ENCODE measurements around a stretch of chr15.

DNA sequence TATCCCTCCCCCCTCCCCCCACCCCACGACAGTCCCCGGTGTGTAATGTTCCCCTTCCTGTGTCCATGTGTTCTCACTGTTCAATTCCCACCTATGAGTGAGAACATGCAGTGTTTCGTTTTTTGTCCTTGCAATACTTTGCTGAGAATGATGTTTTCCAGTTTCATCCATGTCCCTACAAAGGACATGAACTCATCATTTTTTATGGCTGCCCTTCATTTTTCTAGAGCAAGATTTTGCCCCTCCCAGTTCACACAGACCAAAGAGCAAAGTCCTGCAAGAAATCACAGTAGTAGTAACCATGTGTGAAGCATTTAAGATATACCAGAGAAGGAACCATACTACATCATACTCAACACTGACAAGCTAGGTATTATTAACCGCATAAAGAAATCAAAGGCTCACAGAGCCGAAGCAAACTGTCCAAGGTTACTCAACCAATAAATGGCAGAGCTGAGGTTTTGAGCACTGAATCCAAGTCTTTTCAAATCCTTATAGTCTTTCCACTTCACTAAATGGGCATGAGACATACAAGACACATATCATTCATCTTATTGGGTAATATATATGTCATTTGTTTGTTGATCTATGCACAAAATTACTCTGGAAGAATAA is 36.0 kb downstream of the PTPN9 start:
- RRBS = no CpG with 5 or more reads among the region's 5 CpGs

DNA sequence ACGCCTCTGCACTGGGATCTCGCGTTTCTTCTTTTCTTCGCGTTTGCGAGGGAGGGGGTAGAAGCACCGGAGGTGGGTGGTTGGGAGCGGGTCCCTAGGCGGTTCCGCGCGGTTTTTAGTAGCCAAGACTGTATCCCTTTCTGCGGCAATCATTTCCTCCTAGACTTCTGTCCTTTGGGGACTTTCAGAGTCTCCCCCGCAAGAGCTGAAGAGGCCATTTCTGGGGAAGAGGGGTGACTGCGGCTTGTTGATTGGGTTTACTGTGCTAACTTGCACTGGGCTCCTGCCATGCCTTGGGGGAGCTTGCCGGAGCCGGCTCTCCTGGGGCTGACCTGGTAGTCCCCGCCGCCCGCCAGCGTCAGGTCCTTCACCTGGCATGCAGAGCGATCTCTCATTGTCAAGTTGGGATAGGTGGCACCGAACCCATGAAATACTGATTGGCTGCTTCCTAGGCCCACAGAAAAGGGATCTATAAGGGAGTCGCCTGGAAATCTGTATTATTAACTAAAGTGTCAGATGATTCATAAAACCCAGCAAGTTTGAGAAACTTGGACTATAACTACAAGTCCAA is 392 bp upstream of the IMP3 start:
- RRBS = no CpG with 5 or more reads among the region's 24 CpGs

DNA sequence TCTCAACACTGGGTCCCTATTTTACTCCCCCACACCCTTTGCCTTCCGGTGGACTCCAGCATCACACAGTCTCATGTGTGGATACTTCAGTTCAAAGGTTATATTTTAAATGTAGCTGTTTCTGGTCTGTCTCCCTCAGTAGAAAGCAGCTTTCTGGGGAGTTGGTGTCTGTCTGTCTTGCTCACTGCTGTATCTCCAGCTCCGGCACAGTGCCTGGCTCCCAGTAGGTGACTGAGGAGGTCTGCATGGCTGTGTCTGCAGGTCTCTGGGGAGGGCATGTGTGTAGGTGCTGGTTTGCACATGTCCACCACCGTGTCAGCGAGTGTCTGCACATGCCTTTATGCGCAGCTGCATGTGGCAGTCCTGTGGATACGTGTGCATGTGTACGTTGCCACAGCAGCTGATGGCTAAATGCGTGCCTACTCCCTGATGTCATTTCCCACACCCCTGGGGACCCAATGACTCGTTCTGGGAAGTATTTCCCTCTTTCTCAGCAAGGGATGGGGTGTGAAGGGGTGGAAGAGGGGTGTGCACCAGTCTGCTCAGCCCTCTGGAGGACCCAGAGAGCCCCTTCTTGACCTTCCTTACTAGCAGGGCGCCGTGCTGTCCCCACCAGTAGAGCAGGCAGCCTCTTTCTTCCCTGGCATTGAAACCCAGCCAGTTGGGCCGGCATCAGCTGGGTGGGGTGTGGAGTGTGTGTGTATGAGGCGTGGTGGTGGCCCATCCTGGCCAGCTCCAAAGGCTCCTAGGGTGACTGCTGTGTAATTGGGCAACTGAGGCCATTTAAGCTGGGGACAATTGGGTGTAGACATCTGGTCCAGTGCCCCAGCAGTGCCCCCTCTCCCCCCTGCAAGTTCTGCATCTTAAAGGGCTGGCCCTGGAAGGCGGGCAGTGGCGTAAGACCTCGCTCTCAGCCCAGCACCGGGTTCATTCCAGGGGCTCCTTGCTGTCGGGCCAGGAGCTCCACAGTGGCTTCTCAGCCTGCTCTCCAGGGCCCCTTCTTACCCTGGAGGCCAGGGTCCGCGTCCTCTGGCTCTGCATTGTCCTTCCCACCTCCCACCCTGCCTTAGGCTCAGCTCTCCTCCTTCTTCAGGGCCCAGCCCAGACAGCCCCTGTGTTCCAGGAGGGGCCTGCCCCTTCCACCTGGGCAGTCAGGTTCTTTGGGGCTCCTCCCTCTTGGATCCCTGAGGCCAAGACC is 19.2 kb downstream of the SNX33 start:
- RRBS = no CpG with 5 or more reads among the region's 20 CpGs

- RRBS = no CpG with 5 or more reads among the region's 11 CpGs
These were observed 24.2 kb downstream of the SNX33 start for GRCh38 chr15:75671688-75672600.

DNA sequence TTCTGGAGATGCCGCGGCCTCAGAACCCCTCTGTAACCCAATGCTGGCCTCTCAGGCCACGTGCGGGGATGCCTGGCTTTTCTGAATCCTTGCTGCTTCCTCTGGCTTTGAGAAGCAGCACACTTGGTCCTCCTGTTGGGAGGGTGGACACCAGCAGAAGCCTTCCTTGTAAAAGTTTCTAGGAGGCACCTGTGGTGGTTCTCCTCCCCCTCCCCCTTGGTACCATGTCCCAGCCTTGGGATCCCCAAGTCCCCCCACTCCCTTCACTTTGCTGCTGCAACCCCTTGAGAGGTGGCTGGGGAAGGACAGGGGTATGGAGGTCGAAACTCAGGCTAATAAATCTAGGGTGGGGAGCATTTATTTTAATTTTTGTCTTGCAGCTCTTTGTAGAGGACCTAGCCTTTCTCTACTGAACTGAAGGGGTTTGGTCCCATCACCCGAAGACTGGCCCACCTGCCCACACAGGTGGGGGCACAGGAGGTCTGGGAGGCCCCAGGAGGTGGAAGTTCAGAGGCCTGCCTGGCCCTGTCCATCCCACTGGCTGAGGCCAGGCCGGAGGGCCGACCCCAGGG is 26.4 kb downstream of the SNX33 start:
- RRBS = no CpG with 5 or more reads among the region's 8 CpGs

- RRBS = 79% methylated on average over 5 of the region's 12 CpGs
These were observed 15.7 kb downstream of the CSPG4 start for GRCh38 chr15:75696783-75697424.

DNA sequence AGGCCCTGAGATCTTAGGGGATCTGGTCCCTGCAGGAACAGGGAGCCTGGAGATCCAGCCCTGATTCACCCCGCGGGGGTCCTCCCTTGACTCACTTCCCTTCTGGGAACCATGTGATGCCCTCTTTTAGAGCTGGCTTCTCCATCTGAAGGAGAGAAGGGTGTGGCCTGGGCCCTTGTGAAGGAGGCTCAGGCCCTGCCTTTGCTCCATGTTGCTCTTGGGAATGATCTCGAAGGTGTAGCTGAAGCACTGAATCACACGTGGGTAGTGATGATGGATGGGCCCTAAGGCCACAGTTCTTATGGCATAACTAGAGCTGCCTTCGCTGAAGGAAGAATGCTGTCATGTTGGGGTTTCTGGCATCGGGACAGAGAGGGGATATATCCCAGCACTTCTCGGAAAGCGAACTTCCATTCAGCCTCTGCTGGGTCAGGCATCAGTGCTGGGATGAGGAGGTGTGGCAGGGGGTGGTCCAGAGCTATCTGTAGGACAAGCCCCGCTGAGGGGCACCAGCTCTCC is 1.1 kb downstream of the CSPG4 start:
- RRBS = no CpG with 5 or more reads among the region's 9 CpGs

- RRBS = no CpG with 5 or more reads among the region's 2 CpGs
These were observed 16.5 kb downstream of the UBE2Q2 start for GRCh38 chr15:75859724-75860078.

GRCh38 chr15:76177709-76178233 is 118.0 kb downstream of the TMEM266 start:
- RRBS = no CpG with 5 or more reads among the region's 13 CpGs

DNA sequence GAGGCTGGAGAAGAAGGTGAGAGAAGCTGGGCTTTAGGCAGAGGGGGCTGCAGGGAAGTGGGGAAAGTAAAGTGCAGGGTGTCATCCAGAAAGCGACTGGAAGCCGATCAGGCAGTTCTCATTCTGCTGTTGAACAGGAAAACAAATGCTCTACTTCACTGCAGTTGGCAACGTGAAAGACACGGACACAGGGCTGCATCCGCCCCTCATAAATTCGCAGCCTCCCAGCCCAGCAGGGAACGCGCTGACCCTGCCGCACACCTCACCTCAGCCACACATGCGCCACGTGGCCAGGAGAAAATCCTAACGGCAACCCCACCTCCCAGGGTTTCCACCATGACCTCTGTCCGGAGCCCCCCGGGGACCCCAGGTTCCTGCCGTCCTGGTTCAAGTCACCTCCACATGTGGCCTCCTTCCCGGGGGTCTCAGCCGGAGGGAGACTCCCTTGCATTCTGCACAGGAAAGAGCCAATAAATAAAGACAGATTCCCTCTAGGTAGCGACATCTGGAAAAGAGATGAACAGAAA is 118.6 kb downstream of the TMEM266 start:
- RRBS = 22% methylated on average over 3 of the region's 18 CpGs

DNA sequence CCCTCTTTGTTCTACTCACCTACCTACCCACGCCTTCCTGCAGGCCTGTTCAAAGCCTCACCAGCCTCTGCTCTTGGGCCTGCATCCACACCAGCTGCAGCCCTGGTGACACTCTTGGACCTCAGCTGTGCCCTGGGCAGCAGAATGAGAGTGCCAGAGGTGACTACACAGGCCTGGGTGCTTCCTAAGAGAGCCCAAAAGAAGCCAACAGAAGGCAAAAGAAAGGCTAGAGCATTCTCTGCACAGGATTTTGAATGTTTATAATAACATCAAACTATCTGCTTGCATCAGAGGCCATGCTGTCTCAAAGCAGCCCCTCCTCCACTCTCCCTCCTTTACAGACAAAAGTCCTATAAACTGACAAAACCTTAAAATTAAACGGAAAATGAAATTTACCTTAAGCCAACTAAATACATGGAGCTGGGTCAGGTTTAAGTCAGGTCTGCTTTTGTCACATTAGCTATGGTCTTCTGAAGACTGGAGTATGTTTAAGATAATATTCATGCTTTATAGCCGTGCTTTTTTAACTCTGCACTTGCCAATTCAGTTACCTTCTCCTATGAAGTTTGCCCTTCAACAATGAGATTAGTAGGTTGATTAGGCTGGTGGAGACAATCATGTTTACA is 95.6 kb downstream of the ETFA start:
- RRBS = no CpG with 5 or more reads among the region's 3 CpGs

- RRBS = 3% methylated on average over 7 of the region's 69 CpGs
These were observed 3.9 kb downstream of the ISL2 start for GRCh38 chr15:76340203-76341091.

DNA sequence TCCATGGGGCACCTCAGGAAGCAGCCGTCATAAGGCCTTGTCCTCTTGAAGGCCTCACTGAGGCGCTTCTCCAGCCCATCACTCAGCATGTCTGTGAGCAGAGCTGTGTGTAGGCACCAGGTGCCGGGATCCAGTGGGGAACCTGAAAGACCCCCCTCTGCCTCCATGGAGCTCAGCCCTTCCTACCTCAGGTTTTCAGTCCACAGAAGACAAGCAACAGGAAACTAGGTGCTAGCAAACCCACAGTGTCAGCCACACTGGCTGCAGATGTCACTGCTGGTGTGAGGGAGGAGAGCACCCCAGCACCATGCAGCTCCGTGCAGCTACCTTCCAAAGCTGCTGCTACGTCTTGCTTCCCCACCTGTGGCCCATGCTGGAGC is 17.9 kb downstream of the PSTPIP1 start:
- RRBS = no CpG with 5 or more reads among the region's 5 CpGs

GRCh38 chr15:77043627-77043870 is 27.4 kb downstream of the TSPAN3 start:
- RRBS = no CpG with 5 or more reads among the region's 5 CpGs

- RRBS = no CpG with 5 or more reads among the region's 1 CpG
These were observed 33.2 kb upstream of the TSPAN3 start for GRCh38 chr15:77104153-77104422.

GRCh38 chr15:77372603-77373183 is 47.2 kb downstream of the PEAK1 start:
- RRBS = no CpG with 5 or more reads among the region's 4 CpGs

DNA sequence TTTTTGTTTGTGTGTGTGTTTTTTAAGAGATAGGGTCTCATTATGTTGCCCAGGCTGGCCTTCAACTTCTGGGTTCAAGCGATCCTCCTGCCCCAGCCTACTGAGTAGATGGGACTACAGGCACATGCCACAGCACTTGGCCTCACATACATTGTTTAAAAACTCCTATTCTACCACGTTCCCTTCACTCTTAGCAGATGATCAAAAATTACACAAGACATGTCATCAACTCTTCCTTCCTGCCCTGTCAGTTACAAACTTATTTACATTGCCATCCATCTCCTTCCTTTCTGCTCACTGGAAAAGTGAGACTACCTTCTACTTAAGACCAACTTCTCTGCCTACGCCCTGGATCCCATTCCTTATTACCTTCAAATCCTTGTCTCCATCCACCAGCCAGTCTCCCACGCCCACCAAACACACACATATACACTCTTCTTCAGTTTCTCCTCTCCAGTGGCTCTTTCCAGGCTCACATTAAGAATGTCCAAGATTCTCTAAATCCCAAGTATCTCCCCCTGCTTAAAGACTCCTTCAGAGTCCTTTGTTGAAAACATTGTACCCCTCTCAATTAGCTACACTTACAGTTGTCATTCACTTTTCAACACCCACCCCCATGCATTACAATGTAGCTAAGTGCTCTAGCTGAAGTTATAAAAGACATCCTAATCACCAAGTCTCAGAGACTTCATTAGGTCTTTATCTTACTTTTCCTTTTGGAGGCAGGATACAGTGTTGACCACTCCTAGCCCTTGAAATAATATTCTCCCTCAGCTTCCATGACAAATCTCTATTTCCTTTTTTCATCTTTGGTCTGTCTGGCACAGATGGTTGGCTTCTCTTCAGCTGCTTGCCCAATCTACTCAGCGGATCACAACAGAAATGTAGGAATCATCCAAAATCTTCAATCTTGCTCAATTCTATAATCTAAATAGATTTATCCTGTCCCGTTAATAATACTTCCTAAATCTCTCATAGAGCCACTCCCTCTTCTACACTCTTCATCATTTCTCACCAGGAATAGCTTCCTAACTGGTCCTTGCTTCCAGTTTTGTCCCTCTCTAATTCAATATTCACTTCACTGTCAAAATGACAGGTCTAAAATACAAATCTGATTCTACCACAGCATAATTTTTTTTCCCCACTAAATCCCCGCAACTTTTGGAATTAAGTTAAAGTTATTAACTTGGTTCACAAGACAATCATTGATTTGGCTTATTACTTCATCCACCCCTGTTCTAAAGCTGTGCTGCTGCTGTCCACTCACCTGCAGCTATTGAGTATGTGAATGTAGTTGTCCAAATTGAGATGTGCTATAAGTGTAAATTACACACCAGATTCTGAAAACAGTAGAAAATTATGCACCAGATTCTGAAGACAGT is 4.0 kb downstream of the PEAK1 start:
- RRBS = no CpG with 5 or more reads among the region's 7 CpGs

- RRBS = 1% methylated on average over 17 of the region's 28 CpGs
These were observed 283 bp downstream of the PEAK1 start for GRCh38 chr15:77419739-77419903.

DNA sequence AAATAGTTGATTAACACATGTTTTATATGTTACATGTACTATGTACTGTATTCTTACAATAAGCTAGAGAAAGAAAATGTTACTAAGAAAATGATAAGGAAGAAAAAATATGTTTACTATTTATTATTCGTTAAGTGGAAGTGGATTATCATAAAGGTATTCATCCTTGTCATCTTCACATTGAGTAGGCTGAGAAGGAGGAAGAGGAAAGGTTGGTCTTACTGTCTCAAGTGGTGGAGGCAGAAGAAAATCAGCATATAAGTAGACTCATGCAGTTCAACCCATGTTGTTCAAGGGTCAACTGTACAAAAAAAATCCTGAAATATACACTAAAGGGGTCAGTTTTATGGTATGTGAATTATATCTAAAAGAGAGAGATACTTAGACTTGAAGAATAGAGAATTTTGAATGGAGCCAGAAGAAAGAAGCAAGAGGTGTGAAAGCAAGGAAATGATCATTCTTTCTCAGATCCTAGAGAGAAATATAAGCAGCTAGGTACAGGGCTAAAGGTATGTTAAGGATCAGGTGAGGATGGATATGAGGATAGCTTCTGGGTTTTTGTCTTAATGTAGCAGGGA is 5.8 kb downstream of the HMG20A start:
- RRBS = no CpG with 5 or more reads among the region's 1 CpG